Aortic smooth muscle cell (primary cell): ENCODE measurements around the gene TMEM120A.

- RRBS, result no CpG with 5 or more reads among the region's 4 CpGs
These were observed 38.9 kb downstream of the GTF2IRD1 start for GRCh38 chr7:74492696-74492895.

DNA sequence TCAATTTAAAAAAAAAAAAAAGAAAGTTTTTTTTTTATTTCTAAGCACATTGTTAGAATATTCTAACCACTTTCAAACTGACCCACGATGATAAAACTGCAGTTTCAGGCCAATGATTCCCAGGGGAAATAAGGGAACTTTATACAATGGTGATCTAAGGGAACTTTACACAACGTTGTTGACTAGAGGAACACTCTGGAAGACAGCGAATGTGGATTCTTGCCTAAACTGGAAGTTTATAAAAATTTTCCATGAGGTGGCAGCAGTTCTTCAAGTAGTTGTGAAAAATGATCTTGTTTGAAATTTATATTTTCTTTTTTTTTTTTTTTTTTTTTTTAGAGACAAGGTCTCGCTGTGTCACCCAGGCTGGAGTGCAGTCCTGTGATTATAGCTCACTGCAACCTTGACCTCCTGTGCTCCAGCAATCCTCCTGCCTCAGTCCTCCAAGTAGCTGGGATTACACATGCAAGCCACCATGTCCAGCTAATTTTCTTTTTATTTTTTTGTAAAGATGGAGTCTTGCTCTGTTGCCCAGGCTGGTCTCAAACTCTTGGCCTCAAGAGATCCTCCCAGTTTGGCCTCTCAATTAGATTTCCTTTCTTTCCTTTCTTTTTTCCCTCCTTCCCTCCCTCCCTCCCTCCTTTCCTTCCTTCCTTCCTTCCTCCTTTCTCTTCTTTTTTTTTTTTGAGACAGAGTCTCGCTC lies 32.0 kb upstream of the GTF2I start:
- RRBS, result no CpG with 5 or more reads among the region's 5 CpGs

DNA sequence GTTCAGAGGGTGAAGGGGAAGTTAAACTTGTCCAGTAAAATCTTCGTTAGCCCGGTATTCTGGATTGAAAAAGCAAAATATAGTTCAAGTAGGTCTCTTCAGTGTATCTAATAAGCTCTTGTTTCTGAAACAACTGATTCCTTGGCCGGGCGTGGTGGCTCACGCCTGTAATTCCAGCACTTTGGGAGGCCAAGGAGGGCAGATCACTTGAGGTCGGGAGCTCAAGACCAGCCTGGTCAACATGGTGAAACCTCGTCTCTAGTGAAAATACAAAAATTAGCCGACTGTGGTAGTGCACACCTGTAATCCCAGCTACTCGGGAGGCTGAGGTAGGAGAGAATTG lies 11.6 kb upstream of the NCF1 start:
- RRBS, result no CpG with 5 or more reads among the region's 9 CpGs

DNA sequence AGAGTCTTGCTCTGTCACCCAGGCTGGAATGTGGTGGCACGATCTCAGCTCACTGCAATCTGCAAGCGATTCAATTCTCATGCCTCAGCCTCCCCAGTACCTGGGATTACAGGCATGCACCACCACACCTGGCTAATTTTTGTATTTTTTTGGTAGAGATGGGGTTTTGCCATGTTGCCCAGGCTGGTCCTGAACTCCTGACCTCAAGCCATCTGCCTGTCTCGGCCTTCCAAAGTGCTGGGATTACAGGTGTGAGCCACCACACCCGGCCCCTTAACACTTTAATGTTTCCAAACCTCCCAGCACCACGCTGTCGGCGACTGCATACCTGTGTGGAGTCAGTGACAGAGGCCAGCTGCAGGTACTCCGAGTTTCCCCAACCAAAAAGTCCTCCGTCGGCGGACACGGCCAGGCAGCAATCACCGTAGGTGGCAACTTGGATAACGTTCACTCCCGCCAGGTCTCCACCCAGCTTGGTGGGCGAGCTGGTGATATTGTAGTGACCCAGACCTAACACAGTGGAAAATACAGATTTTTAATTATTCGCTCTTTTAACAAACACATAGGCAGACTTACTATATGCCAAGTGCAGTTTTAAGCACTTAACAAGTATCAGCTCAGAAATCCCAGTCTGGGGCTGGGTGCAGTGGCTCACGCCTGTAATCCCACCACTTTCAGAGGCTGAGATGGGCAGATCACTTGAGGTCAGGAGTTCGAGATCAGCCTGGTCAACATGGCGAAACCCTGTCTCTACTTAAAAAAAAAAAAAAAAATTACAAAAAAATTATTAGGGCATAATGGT lies 15.1 kb downstream of the RCC1L start:
- RRBS, result no CpG with 5 or more reads among the region's 20 CpGs

DNA sequence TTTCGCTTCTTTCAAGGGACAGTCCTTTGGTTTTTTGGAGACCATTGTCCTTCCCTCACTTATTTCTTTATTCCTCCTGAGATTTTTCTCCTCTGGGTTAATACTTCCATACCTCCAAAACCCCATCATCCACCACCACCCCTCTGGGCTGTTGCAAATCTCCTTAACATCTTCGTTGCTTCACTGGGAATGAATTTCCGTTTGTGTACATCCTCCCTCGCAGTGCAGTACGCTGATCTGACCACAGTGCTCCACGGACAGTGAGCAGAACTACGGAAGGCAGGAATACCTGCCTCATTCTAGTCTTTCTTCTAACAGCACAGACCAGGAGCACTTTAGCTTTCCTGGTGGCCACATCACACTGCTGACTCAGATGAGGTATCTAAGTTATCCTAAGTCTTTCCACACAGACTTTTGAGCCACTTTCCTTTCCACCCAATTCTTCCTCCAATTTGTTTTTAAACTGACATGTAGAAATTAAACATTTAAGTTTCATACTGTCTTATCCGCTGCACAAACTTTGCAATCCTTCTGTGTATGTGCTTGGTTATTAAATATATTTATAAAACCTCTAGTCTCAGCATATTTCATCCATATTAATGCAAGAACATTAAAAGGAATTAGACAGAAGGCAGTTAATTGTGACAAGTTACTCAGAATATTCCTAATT lies 43.1 kb downstream of the TRIM73 start:
- RRBS, result no CpG with 5 or more reads among the region's 8 CpGs

DNA sequence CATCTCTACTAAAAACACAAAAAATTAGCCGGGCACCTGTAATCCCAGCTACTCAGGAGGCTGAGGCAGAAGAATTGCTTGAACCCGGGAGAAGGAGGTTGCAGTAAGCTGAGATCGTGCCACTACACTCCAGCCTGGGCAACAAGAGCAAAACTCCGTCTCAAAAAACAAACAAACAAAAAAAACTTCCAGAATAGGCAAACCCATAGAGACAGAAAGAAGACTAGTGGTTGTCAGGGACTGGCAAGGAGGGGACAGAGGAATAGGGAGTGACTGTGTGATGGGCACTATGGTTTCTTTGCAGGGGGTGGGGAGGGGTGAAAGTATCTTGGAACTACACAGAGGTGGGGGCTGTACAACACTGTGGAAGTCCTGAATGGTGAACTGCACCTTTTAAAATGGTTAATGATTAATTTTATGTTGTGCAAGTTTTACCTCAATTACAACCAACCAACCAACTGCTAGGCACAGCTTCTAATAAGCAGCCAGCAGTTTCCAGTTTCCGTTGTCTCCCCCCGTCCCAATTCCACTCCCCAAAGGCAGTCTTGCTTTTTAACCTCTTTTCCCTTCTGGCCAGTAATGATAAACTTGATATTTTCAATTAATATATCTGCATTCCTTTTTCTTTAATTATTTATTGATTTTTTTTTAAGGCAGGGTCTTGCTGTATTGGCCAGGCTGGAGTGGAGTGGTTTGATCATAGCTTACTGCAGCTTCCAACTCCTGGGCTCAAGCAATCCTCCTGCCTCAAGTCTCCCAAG lies 46.9 kb downstream of the HIP1 start:
- RRBS, result no CpG with 5 or more reads among the region's 6 CpGs

GRCh38 chr7:75881817-75882577 lies 3.2 kb downstream of the RHBDD2 start:
- RRBS, result no CpG with 5 or more reads among the region's 24 CpGs

DNA sequence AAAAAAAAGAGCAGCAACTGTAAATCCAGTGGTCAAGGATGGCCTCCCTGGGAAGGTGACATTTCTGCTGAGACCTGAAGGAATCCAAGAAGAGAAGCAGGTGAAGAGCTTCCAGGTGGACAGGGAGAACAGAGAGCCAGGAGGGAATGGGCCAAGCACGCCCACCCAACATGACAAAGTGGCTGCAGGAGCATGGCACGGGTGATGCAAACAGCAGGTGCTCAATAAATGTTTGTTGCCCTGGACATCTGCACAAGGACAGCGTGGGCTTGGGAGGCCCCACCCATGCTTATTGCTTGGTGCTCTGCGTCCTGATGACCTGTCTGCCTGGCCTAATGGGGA lies 12.9 kb downstream of the RHBDD2 start:
- RRBS, result no CpG with 5 or more reads among the region's 4 CpGs

GRCh38 chr7:75945767-75946256 lies 30.9 kb downstream of the POR start:
- RRBS, result no CpG with 5 or more reads among the region's 4 CpGs

GRCh38 chr7:75979982-75980591 lies 14.3 kb downstream of the TMEM120A start:
- RRBS, result 94% methylated on average over 4 of the region's 21 CpGs

DNA sequence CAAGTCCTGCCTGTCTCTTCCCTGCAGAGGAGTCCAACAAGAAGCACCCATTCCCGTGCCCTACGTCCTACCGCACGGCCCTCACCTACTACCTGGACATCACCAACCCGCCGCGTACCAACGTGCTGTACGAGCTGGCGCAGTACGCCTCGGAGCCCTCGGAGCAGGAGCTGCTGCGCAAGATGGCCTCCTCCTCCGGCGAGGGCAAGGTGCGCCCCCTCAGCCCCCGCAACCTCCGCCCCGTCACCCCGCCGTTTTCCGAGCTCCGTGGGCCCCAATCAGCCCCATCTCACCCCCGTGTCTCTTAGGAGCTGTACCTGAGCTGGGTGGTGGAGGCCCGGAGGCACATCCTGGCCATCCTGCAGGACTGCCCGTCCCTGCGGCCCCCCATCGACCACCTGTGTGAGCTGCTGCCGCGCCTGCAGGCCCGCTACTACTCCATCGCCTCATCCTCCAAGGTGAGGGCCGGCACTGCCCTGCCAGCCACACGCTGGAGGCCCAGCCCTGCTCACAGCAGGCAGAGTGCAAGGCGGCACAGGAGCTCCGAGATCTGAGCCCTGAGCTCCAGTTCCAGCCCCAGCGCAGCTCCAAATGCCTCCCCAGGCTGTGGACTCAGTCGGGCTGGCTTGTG lies 9.5 kb downstream of the TMEM120A start:
- RRBS, result no CpG with 5 or more reads among the region's 39 CpGs

DNA sequence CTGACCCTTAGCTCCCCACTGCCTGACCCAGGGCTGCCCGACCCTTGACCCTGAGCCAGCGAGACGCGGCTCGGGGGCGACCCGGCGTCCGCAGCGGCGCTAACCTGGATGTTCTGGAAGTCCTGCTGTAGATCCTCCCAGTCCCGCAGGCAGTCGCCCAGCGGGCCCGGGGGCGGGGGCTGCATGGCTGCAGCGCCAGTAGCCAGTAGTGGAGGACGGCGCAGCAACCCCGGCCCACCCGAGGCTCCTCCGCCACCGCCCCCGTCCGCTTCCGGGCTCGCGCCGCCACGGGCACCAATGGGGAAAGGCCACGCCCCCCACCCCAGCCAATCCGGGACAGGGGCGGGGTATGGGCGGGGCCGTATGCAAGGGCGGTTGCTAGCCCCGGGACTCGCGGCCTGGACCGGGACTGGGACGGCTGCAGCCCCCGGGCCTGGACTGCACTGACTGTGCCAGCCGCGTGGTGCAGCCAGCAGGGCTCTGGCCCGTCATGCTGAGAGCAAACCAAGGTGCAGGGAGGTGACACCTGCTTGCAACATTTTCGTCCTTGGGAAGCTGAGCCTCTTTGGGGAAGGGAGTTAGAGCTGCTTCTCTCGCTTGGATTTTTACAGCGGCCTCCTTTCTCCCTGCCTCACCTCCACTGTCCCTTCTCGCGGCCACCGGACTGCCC lies at the start of gene TMEM120A:
Gene TMEM120A (minus strand): TSS at position 210 of the 670 bp plus-strand sequence.
- RRBS, result 2% methylated on average over 32 of the region's 51 CpGs

DNA sequence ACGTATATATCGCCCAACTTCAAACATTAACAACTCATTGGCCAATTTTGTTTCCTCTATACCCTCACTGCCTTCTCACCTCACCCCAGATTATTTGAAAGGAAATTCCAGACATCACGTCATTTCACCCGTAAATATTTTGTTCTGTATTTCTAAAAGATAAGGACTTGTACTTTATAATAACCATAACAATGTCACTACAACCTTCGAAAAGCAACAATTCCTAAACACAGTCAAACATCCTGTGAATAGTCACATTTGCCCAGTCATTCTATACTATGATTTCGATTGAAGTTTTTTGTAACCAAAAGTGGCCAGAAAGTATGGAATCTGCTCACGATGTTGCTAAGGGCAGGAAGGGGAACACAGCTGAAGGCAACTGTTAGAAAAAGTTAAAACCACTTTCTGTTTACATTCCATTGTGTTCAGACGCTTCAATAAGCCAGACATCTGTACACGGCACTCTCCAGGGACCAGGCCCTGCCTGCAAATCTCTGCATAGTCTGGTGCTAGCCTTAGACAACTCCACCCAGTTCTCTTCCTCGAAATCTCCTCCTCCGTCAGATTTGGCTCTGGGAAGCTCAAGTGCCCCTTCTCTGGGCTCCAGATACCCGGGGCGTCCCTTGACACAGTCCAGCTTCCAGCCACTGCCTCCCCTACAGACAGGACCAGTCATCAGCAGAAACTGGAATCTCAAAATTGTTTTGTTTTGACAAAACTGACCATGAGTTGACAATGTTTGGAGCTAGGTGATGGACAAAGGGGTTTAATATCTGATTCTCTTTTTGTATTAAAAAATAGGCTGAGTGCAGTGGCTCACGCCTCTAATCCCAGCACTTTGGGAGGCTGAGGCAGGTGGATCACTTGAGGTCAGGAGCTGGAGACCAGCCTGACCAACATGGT lies 17.1 kb upstream of the TMEM120A start:
- RRBS, result no CpG with 5 or more reads among the region's 14 CpGs

GRCh38 chr7:76142825-76143190 lies 58.9 kb upstream of the SRRM3 start:
- RRBS, result no CpG with 5 or more reads among the region's 4 CpGs

- RRBS, result 3% methylated on average over 6 of the region's 92 CpGs
These were observed 35.0 kb upstream of the SRRM3 start for GRCh38 chr7:76166335-76167510.

- RRBS, result no CpG with 5 or more reads among the region's 24 CpGs
These were observed 5.3 kb upstream of the HSPB1 start for GRCh38 chr7:76296677-76298064.

DNA sequence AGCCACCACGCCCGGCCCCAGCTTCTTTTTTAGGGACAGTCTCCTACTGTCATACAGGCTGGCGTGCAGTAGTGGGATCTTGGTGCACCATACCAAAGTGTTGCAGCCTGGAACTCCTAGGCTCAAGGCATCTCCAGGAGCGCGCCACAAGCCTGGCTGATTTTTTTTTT lies 3.7 kb downstream of the HSPB1 start:
- RRBS, result no CpG with 5 or more reads among the region's 5 CpGs

- RRBS, result no CpG with 5 or more reads among the region's 10 CpGs
These were observed 6.4 kb downstream of the HSPB1 start for GRCh38 chr7:76308918-76309274.

GRCh38 chr7:76330691-76331042 lies 28.1 kb downstream of the YWHAG start:
- RRBS, result no CpG with 5 or more reads among the region's 5 CpGs

DNA sequence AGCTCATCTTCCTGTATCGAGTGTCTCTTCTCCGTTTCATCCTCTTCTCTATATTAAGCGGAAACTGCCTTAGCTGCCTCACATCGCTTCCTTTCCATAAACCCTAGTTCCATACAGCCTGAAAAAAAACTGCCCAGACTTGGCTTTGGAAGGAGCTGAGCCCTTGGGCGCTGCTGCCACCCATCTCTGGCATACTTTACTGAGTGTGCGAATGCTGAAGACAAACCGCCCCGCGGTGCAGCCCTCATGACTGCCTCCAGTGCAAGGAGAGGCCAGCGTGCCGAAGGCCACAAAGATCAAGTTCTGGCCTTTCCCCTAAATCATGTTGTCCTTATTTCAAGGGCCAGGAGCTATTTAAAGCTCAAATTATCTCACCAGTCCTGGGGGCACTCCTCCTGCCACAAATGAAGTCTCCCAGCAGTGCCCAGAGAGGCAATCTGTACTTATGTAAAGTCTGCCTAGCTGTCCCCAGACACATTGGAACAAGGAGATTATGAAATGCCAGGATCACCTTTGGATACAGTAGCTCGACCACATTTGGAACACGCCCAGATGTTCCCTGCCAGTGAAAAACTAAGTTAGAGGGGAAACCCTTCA lies 25.2 kb downstream of the YWHAG start:
- RRBS, result no CpG with 5 or more reads among the region's 13 CpGs